ENCODE measurements around a stretch of chr4.

GRCh38 chr4:150747572-150748217 is 165.7 kb downstream of the MAB21L2 start:
- PRO-cap = no peak
- RAMPAGE, long total RNA, 4 experiments = no peak in any of the 4 experiments

GRCh38 chr4:150771859-150772506 is 190.0 kb downstream of the MAB21L2 start:
- PRO-cap = no peak
- RAMPAGE, long total RNA, 4 experiments = no peak in any of the 4 experiments

GRCh38 chr4:150828079-150828704 is 186.9 kb downstream of the LRBA start:
- PRO-cap = no peak
- RAMPAGE, long total RNA, 4 experiments = no peak in any of the 4 experiments

DNA sequence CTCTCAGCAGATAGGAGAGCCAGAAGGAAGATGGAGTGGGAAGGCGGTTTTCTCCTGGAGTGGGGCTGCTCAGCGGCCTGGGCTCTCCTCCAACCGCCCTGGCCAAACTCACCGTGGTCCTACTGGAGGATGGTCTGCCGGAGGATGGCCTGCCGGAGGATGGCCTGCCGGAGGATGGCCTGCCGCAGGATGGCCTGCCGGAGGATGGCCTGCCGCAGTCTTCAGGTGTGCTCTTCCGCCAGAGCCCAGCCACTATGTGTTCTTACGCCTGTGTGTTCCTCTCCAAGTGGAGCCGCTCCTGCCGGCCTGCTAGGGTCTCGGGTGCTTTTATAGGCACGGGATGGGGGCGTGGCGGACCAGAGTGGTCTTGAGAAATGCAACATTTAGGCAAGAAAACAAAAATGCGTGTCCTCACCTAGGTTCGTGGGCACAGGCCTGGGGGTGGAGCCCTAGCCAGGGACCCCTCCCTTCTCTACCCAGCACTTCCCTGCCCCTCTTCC is 34.2 kb upstream of the LRBA start:
- PRO-cap = no peak
- RAMPAGE, long total RNA, 4 experiments = no peak in any of the 4 experiments

GRCh38 chr4:151674578-151675515 is 86.0 kb downstream of the GATB start:
- PRO-cap = bidirectional peak, plus-strand start at chr4:151675003, minus-strand start at chr4:151674823; unidirectional peak, minus-strand start at chr4:151675062
- RAMPAGE, long total RNA, 4 experiments = no peak in any of the 4 experiments

GRCh38 chr4:151715968-151716304 is 44.9 kb downstream of the GATB start:
- PRO-cap = no peak
- RAMPAGE, long total RNA, 4 experiments = no peak in any of the 4 experiments

DNA sequence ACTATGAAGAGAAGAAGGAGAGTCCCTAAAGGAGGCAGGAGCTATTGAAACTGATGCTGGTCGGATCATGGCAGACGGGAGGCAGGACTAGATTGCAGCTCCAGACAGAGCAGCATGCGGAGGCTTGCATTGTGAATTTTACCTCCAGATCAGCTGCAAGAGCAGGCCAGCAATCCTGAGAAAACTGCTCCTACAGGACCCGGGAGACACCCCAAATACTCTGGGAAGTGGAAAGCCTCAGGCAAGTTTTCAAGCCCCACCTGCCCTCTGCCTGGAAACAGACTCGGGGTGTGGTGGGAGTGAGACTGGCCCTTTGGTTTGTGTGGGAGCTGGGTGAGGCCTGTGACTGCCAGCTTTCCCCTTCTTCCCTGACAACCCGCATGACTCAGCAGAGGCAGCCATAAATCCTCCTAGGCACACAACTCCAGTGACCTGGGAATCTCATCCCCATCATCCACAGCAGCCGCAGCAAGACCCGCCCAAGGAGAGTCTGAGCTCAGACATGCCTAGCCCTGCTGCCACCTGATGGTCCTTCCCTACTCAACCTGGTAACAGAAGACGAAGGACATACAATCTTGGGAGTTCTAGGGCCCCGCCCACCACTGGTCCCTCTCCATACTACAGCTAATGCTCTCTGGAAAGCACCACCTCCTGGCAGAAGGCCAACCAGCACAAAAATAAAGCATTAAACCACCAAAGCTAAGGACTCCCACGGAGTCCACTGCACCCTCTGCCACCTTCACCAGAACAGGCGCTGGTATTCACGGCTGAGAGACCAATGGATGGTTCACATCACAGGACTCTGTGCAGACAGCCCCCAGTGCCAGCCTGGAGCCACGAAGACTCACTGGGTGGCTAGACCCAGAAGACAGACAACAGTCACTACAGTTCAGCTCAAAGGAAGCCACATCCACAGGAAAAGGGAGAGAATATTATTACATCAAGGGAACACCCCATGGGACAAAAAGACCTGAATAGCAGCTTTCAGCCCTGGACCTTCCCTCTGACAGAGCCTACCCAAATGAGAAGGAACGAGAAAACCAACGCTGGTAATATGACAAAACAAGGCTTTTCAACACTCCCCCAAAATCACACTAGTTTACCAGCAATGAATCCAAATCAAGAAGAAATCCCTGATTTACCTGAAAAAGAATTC is 30.6 kb downstream of the GATB start:
- PRO-cap = no peak
- RAMPAGE, long total RNA, 4 experiments = no peak in any of the 4 experiments

DNA sequence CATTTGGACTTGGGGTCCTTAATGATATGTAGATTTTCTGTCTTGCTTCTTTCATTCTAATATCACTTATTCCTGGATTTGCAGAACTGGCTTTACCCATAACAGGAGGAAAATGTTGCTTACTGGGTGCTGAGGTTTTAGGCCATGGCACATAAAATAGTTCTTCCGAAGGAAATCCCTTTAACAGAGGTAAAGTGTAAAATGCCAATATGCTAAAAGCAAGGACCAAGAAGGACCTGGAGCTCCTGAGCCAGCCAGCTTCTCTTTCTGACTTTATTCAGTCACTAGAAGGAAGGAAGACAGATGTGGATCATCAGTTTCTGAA is 21.0 kb upstream of the GATB start:
- PRO-cap = no peak
- RAMPAGE, long total RNA, 4 experiments = no peak in any of the 4 experiments

- PRO-cap = no peak
- RAMPAGE, long total RNA, 4 experiments = no peak in any of the 4 experiments
Observed at GRCh38 chr4:151799116-151799475, 38.3 kb upstream of the GATB start.

DNA sequence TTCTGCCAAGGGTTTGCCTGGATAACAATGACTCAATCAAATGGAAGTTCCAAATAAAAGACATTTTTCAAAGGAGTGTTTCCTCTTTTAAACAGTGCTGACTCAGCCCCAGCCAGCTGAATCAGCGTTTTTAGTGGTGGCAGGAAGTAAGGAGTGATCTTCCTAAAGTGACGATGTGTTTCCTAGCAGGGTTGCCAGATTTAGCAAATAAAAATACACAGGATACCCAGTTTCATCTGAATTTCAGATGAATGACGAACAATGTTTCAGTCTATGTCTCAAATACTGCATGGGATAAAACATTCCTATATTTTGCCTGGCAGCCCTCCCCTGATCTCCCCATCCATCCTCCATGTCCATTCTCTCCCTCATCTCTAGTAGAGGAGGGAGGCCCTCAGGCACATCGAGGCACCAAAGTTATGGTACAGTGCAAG is 345.5 kb upstream of the GATB start:
- PRO-cap = no peak
- RAMPAGE, long total RNA, 4 experiments = no peak in any of the 4 experiments

- PRO-cap = unidirectional peak, plus-strand start at chr4:152224250
- RAMPAGE, long total RNA, 4 experiments = no peak in any of the 4 experiments
Observed at GRCh38 chr4:152224013-152224309, 311.9 kb downstream of the FBXW7 start.

- PRO-cap = no peak
- RAMPAGE, long total RNA, 4 experiments = no peak in any of the 4 experiments
Observed at GRCh38 chr4:152348568-152349072, 187.3 kb downstream of the FBXW7 start.

GRCh38 chr4:152353169-152353368 is 182.8 kb downstream of the FBXW7 start:
- PRO-cap = no peak
- RAMPAGE, long total RNA, 4 experiments = no peak in any of the 4 experiments

- PRO-cap = no peak
- RAMPAGE, long total RNA, 4 experiments = no peak in any of the 4 experiments
Observed at GRCh38 chr4:152531103-152531985, 4.5 kb downstream of the FBXW7 start.

GRCh38 chr4:152534250-152535439 is 1.2 kb downstream of the FBXW7 start:
- PRO-cap = unidirectional peak, plus-strand start at chr4:152534976; unidirectional peak, minus-strand start at chr4:152535035
- RAMPAGE, long total RNA, 4 experiments = start-site peak on the minus strand in 1 of 4 experiments, at chr4:152534759-152535347 at its widest, 7 reads per replicate

DNA sequence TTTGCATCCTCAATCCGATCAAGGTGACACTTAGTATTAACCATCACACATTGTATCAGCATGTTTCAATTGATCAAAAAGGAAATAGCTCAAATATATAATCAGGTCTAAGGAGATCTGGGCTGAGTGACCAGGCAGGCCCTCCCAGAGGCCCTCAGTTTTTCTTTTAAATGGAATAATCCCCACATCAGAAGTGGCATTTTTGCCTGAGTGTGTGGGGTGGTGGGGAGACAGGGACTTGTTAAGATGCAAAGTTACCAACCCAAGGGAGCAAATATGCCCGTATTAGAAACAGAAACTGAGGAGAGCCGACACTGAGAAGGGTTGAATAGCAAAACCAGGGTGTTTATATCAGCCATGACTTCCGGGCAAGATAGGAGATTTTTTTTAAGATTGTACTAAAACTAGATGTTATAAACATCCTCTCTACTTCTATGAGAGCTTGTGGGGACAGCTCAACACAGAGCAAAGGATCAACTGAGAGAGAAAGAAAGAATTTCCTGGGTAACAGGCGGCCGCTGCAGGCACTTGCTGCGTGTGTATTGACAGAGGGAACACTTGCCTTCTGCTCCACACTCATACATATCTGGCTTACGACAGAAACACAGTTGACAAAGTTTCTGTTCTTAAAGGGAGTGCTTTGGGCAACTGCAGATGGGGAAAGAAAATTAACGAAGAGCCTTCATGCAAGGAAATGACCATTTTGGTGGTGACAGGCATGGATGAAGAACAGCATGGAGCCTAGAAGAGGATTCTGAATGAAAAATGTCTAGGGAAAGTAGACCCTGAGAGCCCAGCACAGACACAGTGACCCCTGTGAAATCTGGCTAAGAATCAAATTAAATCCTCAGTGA is 49.1 kb upstream of the FBXW7 start:
- PRO-cap = unidirectional peak, plus-strand start at position 429 of the sequence
- RAMPAGE, long total RNA, 4 experiments = no peak in any of the 4 experiments

DNA sequence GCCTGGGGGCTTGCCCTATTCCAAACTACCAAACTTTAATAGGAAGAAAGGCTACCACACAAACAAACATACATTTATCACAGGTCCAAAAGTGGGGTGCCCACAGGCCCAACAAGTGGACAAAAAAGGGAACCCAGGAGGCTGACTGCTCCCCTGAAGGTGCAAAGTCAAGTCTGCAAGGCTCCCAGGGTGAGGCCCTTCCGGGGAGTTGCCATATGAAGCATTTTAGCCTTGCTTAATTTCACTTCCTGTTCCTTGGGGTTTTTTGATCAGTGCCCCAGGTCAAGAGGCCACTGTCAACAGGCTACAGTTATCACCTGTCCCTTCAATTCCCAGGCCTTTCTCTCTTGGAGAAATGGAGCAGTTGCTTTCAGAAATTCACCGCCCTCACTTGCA is 36.5 kb downstream of the TMEM154 start:
- PRO-cap = no peak
- RAMPAGE, long total RNA, 4 experiments = no peak in any of the 4 experiments

DNA sequence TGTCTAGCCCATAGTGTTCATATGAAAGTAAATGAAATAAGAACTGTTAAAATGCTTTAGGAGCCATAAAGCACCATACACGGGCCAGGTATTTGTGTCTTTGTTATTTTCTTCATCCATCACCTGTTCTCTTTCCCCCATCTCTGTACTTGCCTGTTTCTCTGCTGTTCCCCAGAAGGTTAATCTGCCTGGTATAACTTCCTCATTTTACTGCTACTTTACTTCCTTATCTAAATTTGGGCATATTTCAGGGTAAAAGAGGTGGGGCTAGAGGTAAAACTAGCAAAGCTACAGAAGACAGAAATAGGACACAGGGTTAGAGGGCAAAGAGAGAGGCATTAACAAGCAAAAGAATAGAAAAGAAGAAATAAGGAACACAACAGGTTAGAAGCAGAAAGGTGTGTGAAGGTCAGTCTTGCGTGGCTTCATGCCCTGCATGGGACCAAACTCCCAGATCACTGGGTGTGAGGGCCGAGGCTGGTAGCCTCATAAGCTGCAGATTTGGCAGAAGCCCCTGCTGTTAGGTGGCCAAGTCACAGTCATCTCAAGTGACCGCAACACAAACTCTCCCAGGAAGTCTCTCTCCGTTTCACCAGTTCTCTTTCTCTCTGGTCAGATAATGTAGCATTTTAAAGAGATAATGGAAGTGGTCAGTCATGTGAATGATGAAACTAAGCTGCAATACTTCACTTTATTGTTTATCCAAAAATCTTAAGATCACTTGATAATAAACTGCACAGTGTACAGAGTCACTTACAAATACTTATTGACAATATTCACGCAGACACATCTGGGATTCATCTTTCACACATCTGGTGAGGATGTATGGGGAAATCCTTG is 16.5 kb downstream of the TMEM154 start:
- PRO-cap = no peak
- RAMPAGE, long total RNA, 4 experiments = no peak in any of the 4 experiments

- PRO-cap = no peak
- RAMPAGE, long total RNA, 4 experiments = no peak in any of the 4 experiments
Observed at GRCh38 chr4:152936500-152937081, 468 bp downstream of the FHDC1 start.

GRCh38 chr4:152957251-152958280 is 21.4 kb downstream of the FHDC1 start:
- PRO-cap = no peak
- RAMPAGE, long total RNA, 4 experiments = no peak in any of the 4 experiments